HT1080 (cell line): ENCODE measurements around a stretch of chr6.

DNA sequence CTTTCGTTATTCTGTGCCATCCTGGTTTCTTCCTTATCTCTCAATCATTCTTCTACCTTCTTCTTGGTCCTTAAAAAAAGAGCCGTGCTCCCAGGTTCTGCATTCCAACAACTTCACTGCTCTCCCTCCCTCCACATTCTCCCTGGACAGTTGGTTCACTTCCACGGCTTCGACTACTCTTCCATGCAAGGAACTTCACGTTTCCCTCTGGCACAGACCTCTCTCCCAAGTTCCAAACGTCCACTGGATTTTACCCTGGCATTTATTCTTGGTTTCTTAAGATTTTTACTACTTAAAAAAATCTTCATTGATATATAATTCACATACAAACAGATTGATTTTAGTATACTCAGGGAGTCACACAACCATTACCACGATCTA is 279.6 kb downstream of the FOXC1 start:
RAMPAGE:
- cytosol, long total RNA, result no peak
- long total RNA, result no peak
- nucleus, long total RNA, result no peak

GRCh38 chr6:1899536-1899853 is 289.8 kb downstream of the FOXC1 start:
RAMPAGE:
- cytosol, long total RNA, result no peak
- long total RNA, result no peak
- nucleus, long total RNA, result no peak

DNA sequence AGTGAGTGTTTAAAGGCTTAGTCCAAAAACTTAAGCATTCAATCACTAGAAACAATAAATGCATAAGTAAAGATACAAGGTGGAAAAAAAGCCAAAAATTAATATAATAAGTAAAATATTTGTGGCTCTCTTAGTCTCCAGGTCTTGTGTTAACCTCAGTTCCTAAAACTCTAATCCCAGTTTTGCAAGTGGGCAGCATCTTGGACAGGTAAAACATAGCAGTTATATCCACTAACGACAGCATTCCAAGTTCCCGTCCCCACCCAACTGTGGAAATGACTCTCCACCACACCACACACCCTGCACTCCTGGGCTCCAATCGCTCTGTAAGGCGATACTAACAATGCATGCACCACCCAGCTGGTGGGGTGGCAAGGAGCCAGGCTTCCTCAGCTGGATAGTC is 223.9 kb downstream of the GMDS start:
RAMPAGE:
- cytosol, long total RNA, result no peak
- long total RNA, result no peak
- nucleus, long total RNA, result no peak

RAMPAGE:
- cytosol, long total RNA, result no peak
- long total RNA, result no peak
- nucleus, long total RNA, result no peak
Measured at GRCh38 chr6:2222088-2222693, 23.2 kb downstream of the GMDS start.

GRCh38 chr6:2442107-2442417 is 196.7 kb upstream of the GMDS start:
RAMPAGE:
- cytosol, long total RNA, result no peak
- long total RNA, result no peak
- nucleus, long total RNA, result no peak

RAMPAGE:
- cytosol, long total RNA, result no peak
- long total RNA, result no peak
- nucleus, long total RNA, result no peak
Measured at GRCh38 chr6:2448495-2449059, 203.2 kb upstream of the GMDS start.

RAMPAGE:
- cytosol, long total RNA, result no peak
- long total RNA, result no peak
- nucleus, long total RNA, result no peak
Measured at GRCh38 chr6:2534271-2534617, 216.5 kb downstream of the MYLK4 start.

DNA sequence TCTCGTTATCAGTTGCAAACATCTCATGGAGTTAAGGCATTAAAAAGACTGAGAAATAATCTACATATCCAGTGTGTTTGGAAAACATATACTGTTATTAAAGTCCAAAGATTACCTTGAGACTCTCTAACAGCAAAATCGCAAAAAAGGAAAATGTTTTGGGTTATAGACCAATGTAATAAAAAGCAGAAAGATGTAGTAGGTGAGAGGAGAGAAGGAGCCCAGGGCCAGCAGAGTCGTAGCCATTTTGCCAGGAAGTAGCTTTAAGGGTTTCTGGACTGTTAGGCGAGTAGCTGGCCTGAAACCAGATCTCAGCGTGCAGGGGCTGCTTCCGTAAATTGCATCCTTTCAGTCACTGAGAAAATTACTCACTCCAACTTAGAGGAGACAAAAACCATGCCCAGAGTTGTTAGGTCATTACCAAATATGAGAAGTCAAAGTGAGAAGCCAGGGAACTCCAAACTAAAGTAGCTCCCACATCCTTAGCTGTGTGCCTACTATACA is 24.6 kb downstream of the MYLK4 start:
RAMPAGE:
- cytosol, long total RNA, result no peak
- long total RNA, result no peak
- nucleus, long total RNA, result no peak

GRCh38 chr6:2797304-2798066 is 32.3 kb downstream of the WRNIP1 start:
RAMPAGE:
- cytosol, long total RNA, result no peak
- long total RNA, result no peak
- nucleus, long total RNA, result no peak

GRCh38 chr6:2822935-2823976 is 18.4 kb downstream of the SERPINB1 start:
RAMPAGE:
- cytosol, long total RNA, result no peak
- long total RNA, result no peak
- nucleus, long total RNA, result no peak

DNA sequence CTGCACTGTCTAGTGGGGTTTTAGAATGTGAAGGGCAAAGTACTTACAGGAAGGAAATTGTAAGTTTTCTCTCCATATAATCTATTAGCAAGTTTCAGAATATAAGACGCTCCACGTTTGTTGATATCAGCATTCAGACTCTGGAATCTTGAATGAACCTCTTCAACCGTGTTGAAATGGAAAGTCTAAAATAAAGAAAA is 3.3 kb downstream of the SERPINB1 start:
RAMPAGE:
- cytosol, long total RNA, result no peak
- long total RNA, result no peak
- nucleus, long total RNA, result no peak

GRCh38 chr6:2862544-2863446 is 21.1 kb upstream of the SERPINB1 start:
RAMPAGE:
- cytosol, long total RNA, result no peak
- long total RNA, result no peak
- nucleus, long total RNA, result no peak

DNA sequence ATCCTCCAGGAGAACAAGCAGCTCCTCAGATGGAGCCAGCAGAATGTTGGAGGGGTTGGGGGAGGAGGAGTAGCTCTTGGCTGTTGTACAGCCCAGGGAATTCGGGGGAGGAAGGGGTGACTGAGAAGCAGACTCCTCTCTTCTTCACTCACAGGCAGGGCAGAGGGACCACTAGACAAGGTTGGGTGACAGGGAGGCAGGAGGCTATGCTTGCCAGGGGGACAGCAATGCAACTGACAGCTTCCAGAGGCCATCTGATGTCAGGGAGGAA is 30.0 kb downstream of the SERPINB9 start:
RAMPAGE:
- cytosol, long total RNA, result no peak
- long total RNA, result no peak
- nucleus, long total RNA, result no peak

GRCh38 chr6:2890141-2890541 is 13.0 kb downstream of the SERPINB9 start:
RAMPAGE:
- cytosol, long total RNA, result no peak
- long total RNA, result no peak
- nucleus, long total RNA, result no peak

DNA sequence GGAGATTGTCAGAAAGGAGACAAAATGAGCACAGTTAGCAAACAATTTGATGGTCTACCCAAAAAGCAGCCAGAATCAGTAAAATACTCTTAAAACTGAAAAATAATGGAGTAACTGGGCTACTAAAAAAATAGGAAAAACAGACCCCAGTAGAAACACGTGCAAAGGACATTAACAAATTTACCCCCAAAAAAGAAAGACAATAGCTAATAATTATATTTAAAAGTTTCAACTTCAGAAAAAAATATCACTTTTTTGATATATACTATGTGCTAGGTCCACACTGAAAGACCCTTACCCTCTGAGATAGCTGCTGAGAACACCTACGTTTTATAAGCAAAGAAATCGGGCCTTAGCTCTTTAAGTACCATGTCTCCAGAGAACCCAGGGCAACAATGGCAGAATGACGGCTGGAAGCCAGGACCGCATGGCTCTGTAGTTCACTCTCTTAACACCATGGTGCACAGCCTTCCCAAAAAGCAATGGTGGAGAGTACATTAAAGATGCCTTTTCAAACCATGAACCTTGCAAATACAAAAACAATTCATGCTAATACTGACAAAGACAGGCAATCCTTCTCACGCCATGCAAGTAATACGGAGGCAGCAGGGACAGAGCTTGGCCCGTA is 8.2 kb downstream of the SERPINB6 start:
RAMPAGE:
- cytosol, long total RNA, result no peak
- long total RNA, result no peak
- nucleus, long total RNA, result no peak

GRCh38 chr6:2988974-2989438 is 10.7 kb upstream of the NQO2 start:
RAMPAGE:
- cytosol, long total RNA, result no peak
- long total RNA, result no peak
- nucleus, long total RNA, result no peak

GRCh38 chr6:2998718-2999776 is 647 bp upstream of the NQO2 start:
RAMPAGE:
- cytosol, long total RNA, result no peak
- long total RNA, result no peak
- nucleus, long total RNA, result no peak

DNA sequence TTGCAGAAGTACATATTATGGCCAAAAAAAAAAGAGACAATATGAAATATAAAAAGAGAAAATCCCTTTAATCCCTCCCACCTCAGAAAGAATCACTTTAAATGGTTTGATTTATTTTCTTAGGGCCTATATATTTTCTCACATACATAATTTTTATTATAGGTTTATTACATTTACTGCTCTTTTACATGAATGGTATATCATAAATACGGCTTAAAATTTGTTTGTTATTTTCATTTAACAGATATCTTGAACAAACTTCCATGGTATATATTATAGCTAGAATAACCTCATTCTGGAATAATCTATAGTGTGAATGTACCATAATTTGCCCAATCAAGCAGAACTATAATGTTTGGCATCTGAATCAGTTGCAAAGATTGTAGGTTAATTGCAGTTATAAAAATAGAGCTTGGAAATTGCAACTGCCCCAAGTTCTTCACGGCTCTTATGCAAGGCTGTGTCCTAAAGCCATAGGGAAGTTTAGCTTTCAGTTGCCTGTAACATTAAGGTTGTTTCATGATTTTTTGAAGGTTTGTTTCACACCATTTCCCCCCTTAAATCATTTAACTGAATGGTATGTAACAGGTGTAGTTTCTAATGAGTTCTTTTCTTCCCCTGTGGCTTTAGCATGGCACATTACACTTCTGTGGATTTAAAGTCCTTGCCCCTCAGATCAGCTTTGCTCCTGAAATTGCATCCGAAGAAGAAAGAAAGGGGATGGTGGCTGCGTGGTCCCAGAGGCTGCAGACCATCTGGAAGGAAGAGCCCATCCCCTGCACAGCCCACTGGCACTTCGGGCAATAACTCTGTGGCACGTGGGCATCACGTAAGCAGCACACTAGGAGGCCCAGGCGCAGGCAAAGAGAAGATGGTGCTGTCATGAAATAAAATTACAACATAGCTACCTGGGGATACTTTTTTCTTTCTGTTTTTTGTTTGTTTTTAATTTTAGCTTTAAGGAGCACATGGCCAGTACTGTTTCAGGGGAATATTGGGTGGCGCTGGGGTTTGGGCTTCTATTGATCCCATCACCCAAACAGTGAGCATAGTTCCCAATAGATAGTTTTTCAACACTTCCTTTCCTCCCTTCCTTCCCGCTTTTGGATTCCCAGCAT is 19.5 kb downstream of the NQO2 start:
RAMPAGE:
- cytosol, long total RNA, result no peak
- long total RNA, result no peak
- nucleus, long total RNA, result no peak

DNA sequence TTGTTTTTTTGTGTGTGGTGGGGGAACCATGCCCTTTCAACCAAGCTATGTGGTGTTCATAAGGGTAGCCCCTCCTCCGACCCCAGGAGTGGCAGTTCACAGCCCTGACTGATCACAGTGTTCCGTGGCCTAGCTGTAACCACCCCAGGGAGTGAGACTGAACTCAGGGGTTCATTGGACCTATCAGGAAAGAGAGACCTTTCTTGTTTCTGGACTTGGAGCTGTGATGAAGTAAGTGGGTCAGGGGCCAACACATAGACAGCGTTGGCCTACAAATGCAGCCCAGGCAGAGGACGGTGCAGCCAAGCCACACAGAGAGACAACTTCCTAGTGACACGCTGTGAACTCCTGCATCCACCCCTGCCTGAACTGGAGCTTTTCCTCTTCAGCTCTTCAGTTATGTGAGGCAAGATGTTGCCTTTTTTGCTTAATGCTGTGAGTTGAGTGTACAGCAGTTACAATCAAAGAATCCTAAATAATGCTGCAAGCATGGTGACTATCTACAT is 26.1 kb downstream of the NQO2 start:
RAMPAGE:
- cytosol, long total RNA, result no peak
- long total RNA, result no peak
- nucleus, long total RNA, result no peak

DNA sequence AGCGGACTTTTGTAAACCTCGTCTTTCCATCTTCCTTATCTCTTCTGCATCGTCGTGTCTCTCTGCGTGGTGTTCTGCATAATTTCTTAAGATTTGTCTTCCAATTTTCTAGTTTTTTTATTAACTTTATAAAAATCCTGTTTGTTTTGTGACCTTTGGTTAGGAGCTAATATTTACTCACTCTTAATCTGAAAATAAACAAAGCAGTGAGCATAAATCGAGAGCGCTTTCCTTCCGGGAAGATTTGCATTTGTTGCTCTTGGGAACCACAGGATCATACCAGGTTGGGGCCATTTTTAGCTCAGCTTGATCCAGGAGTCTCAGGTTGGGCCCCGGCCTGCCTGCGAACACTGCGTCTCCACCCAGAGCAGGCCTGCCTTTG is 17.1 kb downstream of the BPHL start:
RAMPAGE:
- cytosol, long total RNA, result no peak
- long total RNA, result no peak
- nucleus, long total RNA, result no peak